ENCODE measurements around a stretch of chr6.

- PRO-cap = bidirectional peak, plus-strand start at chr6:111484149, minus-strand start at chr6:111484120
These were observed 1.3 kb upstream of the REV3L start for GRCh38 chr6:111483999-111485040.

- PRO-cap = no peak
These were observed 40.1 kb downstream of the TRAF3IP2 start for GRCh38 chr6:111565237-111566306.

DNA sequence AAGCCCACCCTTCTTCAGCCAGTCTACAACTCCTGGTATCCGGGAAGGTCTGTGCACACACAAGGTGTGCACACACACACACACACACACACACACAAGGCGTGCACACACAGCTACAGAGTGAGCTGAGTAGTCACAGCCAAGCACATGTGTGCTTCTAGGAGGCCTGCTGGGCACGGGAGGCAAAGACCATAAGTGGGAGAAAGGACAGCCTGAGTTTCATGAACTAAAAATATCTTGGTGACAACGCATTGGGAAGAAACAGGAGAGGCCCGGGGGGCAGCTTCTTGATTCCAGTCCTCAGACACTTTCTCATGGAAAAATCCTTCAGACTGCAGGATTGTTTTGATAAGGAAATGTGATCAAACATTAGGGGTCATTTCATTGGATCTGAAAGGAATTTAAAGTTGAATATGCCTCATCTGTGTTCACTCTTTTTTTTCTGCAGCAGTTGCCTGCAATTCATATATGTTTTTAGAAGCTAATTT, 2.6 kb downstream of the TRAF3IP2 start:
- PRO-cap = no peak

DNA sequence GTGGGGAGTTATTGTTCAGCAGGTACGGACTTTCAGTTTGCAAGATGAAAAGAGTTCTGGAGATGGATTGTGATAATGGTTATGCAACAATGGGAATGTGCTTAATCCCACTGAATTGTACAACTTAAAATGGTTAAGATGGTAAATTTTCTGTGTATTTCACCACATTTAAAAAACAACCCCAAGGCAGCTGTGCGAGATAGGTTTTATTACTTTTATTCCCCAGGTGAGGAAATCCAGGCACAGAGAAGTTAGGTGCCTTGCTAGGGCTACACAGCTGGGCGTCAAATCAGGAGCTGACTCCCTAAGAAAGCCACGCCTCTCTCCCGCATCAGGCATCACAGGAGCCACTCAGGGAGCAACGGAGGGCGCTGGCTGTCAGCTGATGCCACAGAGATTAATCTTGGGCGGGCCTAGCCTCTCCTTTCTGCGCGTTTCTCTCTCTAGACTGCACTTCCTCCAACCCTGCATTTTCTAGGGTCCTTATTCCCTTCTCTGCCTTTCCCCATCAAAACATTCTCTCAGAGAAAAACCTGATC, 9.4 kb upstream of the TRAF3IP2 start:
- PRO-cap = no peak

GRCh38 chr6:111696221-111696664, 90.6 kb upstream of the TRAF3IP2 start:
- PRO-cap = no peak

- PRO-cap = no peak
These were observed 102.6 kb upstream of the TRAF3IP2 start for GRCh38 chr6:111708308-111708649.

DNA sequence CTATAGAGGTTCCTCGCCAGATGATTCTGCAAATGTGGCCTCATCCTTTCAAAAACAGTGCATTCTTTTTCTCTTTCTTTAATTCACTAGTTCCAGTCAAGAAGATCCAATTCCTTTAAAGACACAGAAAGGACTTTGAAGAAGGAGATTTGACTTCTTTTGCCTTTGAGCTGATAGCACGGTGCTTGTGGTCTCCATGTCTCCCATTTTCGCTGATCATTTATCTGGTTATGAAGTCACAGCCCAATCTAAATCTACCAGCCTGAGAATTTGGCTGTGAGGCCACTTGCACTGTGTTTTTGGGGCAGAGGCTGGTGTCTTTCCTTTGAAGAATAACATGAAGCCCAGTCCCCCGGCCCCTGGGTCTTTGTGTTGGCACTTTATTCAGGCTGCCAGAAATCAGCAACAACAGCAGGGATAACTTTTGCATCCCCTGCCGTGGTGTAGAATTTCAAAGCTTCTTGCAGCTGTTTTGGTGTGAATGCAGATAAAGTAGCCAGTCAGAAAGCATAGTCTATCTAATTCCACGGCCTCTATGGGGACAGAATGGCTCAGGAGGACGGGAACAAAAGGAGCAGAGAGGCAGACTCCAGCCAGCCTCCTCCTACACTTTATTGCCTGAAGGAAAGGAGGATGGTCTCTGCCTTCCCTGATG, 125.6 kb upstream of the TRAF3IP2 start:
- PRO-cap = no peak

DNA sequence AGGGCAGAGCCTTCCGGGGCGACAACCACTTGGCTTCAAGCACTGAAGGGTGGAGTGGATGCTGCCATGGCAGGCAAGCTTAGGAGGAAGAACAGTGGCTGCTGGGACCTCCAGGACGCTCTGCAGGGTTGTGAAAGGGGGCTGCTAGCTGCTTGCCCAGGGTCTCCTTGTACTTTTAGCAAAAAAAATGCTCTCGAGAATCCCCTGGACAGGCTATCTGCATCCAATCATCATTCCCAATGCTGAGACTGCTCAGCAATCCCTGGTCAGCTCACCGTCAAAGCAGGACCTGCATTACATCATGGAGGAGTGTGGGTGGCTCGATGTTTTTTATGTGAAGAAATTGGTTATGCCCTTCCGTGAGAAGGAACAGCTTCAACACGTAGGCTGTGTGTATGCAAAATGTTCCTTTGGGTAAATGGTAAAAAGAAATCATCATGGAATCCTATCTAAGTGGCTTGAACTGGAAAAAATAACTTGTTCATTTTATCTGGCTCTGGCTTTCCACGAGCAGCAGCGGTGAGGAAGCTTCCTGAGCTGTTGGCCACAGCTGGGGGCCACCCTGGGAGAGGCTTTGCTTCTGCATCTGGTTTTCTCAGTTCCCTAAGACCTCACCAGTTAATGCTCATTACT, 111.5 kb downstream of the FYN start:
- PRO-cap = no peak

- PRO-cap = no peak
These were observed 96.1 kb downstream of the FYN start for GRCh38 chr6:111777093-111777622.

DNA sequence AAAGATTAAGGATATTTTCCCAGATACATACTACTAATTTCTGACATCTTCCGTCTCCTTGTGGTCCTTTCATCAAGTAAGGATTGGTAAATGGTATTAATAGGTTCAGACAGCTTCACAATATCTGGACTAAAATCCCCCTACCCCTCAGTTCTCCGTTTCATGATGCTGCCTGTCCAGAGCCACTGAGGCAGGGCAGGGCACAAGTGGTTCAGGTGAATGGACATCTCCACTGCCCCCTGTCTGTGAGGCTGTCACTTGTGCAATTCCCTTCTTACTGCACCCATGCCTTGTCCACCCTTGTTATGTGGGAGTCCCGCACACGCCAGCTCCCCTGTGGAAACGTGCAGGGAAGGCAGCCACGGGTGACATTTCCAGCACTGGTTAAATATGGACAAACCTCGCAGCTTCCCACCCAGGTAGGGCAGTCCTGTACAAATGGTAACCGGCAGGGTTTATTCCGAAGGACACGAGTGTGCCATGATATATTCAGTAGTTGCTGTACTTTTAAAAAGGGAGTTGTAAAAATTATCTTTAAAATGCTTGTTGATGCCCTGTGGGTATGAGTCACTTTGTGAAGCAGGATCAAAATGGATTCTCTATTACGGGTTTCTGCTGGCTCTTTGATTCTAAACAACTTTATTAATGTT, 73.6 kb downstream of the FYN start:
- PRO-cap = no peak

DNA sequence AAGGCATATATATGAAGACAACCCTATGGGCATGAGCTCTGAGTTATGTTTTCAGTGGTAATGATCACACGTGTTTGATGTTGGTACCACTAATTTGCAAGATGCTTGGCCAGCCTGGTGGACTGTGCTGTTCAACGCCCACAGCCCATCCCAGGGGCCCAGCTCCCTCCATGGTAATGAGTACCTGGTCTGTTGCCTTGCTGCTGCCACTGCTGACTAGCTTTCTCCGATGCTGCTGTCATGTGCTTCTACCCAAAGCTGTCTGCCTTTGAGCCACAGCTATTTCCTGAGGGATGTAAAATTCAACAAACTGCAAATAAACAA, 54.9 kb downstream of the FYN start:
- PRO-cap = no peak

DNA sequence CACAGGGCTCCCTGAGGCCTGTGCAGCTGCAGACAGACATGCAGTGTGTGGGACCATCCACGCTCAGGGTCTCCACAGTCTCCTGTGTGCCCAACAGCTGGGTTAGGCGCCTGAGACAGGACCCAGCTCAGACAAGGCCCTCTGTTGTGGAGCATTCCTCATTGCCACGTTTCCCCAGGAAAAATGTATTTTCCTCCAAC, 22.6 kb downstream of the FYN start:
- PRO-cap = no peak

- PRO-cap = no peak
These were observed 13.0 kb downstream of the FYN start for GRCh38 chr6:111860170-111860652.

DNA sequence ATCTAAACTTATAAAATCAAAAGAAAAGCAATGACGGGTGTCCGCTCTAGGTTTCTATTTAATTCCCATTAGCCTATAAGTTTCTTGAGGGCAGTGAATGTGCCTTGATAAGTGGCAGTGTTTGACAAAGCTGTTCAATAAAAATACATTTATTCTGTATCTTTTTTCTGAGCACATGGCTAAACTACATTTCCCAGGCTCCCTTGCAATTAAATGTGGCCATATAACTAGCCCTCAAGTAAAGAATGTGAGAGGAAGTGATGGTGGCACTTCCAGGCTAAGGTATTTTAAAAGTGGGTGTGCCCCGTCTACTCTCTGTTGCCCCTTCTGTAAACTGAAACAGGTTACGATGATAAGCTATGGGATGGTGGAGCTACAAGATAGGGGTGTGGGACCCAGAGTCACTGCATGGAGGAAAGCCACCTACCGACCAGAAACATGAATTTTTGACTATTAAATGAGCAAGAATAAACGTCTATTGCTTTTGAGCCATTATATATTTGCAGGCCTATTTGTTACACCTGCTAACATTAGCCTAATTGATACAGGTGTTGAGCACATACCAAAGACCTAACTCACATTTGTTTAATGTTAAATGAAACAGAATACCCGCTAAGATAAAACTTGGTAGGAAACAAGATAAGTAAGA, 3.2 kb downstream of the FYN start:
- PRO-cap = no peak

- PRO-cap = no peak
These were observed 1.2 kb downstream of the FYN start for GRCh38 chr6:111871676-111872830.

DNA sequence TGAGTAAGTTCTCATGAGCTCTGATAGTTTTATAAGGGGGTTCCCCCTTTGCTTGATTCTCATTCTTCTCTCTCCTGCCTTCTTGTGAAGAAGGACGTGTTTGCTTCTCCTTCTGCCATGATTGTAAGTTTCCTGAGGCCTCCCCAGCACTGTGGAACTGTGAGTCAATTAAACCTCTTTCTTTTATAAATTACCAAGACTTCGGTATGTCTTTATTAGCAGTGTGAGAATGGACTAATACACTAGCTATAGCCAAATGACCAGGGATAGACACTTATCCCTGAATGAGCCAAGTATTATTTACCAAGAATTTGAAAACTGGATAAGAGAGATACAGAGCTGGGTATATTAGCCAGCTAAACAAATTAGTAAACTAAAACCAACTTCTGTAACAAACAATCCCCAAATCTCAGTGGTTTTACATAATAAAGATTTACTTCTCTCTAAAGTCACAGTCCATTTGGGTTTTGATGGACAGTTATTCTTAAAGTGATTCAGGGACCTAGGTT, 7.6 kb upstream of the FYN start:
- PRO-cap = no peak

GRCh38 chr6:111950737-111951237, 77.5 kb upstream of the FYN start:
- PRO-cap = no peak

GRCh38 chr6:111989761-111990232, 64.1 kb upstream of the CCN6 start:
- PRO-cap = no peak

- PRO-cap = no peak
These were observed 21.5 kb downstream of the LAMA4 start for GRCh38 chr6:112232571-112233473.

DNA sequence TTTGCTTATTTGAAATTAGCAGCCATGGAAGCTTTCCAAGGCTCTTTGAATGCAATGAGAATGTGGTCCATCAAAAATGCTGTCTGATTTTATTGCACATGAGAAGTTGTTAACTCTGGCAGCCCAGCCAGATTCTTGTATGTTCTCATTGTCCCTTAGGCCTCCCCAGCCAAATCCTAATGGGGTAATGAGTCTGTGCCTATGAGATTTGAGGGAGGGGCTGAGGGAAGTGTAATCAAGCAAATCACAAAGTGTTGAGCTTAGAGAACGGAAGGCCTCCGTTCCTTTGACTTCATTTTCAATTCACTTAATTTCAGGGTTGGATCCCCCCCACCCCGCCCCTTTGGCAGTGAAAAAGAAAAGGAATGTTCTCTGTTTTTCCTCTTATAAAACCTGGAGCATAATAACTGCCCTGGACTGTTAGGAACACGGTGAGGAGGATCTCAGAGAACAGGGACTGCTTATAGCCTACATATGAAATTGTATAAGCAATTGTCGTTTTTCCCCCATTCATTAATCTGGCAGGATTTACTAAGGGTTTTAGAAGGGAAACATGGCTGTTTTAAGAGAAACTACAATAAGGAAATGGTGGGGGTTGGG, 261.0 kb upstream of the MARCKS start:
- PRO-cap = no peak